ENCODE measurements around a stretch of chr7.

- PRO-cap, result no peak
These were observed 37.7 kb upstream of the NCAPG2 start for GRCh38 chr7:158742334-158742621.

GRCh38 chr7:158777709-158778386 is 51.5 kb downstream of the ESYT2 start:
- PRO-cap, result no peak

DNA sequence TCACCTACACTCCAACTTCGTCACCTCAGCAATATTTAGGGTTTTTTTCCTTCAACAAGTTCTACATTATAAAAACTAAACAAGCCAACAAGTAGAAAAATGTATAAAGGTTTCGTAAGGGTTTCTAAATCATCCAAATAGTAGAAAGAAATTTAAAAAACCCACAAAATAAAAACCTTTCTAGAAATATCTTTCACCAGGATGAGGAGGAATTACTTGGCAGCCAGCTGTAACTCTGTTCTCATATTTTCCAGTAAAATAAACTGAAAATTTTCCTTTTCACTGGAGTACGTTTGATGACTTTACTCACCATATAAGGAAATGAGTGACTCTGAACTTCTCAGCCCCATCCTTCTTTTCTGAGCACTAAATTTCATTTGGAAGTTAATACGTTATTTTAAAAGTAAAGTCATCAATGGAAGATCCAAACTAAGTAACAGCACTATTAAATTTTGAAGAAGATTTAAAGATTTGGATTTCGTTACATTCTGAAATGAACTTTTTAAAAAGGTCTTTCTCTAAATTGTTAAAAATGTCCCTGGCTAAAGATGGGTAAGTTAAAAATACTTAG is 43.5 kb downstream of the ESYT2 start:
- PRO-cap, result bidirectional peak, plus-strand start at position 415 of the sequence, minus-strand start at position 252 of the sequence

- PRO-cap, result bidirectional peak, plus-strand start at chr7:158827735, minus-strand start at chr7:158827593
These were observed 1.9 kb downstream of the ESYT2 start for GRCh38 chr7:158827336-158827908.

DNA sequence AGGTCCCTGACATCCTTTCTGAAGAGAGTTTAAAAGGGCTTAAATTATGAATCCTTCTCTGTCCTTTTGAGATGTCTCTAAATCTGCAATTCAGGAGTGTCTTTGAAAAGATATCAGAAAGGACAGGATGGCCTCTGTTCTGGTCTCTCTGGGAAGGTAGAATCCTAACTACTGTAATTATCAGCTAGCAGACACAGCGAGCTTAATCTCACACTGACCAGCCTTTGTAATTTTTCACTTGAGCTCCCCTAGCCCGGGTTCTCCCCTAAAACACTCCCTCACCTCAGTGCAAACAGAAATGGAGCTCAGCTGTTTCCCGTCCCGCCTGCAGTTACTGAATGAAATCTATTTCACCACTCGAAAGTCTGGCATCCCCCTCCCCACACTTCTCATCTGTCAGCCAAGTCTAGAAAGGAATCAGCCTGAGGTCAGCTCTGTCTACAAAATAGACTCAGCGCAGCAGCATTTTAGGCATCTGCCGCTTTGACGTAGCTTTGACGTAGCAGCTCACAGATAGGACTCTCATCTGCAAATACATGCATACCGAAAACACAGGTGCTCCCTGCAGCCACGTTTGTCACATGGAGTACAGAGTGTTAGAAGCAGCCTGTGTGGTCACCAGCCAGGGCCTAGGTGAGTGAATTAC is 4.9 kb downstream of the DYNC2I1 start:
- PRO-cap, result no peak

GRCh38 chr7:158863872-158864628 is 7.7 kb downstream of the DYNC2I1 start:
- PRO-cap, result bidirectional peak, plus-strand start at chr7:158863993, minus-strand start at chr7:158864031; bidirectional peak, plus-strand start at chr7:158864352, minus-strand start at chr7:158864081

DNA sequence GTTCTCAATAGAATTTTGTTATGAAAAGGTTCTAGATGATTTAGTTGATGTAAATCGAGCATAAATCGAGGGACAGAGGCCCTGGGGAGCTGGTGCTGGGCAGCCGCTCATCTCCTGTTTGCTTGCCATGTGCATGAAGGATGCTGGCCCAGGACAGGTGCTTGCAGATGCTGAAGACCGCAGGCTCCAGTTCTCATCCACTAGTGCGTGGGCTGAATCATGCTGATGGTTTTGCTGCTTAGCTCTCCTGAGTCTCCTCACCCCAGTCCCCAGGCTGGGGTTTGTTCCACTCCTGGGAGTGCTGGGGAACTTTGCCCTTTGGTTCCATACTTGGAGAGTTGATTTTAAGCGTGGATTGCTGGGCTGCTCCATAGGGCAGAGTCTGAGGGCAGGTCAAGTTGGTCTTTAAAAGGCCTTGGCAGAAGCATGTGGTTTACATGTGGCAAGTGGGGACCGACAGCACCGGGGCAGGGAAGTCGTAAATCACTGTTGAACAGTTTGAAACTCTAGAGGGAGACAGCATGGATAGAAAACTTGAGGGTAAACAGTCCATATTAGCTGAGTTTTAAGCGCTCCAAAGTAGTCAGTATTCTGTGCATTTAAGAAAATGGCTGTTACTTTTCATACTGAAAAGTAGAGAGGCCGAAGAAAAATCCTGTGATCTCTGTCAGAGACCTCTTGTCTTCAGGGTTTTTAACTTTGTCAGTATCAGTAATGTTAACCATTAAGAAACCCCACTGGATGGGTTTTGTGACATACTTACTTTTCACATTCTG is 9.2 kb downstream of the DYNC2I1 start:
- PRO-cap, result no peak

GRCh38 chr7:159005496-159006257 is 139.0 kb downstream of the VIPR2 start:
- PRO-cap, result no peak

DNA sequence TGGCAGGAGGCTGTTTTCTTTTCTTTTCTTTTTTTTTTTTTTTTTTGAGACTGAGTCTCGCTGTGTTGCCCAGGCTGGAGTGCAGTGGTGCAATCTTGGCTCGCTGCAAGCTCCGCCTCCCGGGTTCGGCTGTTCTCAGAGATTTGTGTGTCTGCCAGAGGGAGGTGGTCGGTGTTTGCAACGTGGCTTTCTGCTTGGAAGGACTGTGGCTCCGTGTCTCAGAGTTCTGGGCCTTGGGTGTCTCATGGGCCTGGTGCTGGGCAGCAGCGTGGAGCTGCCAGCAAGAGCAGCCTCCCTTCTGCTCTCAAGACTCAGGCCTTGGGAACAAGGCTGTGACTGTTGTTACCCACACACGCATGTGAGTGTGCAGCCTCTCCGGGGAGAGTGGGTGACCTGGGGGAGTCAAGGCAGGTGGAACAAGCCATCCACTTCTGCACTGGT is 52.0 kb downstream of the VIPR2 start:
- PRO-cap, result no peak

DNA sequence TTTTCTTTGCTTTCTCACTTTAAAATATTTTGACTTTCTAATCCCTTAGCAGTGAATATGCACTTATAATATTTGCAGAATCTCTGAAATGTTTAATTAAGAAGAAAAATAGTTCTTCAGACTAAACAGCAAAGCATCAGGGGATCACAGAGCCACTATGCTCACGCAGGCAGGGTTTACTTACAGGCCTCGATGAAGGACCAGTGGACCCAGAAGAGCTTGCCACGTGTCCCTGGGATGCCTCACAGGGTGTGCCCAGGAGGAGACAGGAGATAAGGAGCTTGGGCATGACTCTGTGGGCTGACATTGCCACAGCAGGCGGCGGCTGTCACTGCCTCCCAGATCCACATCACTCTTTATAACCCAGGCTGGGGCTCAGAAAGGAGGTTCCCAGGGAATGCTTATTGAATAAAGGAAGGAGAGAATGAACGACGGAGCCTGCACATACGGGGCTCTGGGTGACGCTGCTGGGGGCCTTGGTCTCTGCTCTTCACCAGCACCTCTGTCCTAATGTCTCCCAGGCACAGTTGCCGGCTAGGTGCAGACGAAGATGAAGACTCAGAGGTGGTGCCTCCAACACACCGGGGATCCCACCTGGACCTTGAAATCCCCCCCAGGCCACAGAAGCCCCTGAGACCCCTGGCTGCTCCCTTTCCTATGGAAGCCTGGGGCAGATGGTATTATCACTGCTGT is 45.4 kb downstream of the VIPR2 start:
- PRO-cap, result no peak

GRCh38 chr7:159195583-159196234 is 51.0 kb upstream of the VIPR2 start:
- PRO-cap, result no peak